Melanocyte of skin (primary cell): ENCODE measurements around a stretch of chrX.

DNA sequence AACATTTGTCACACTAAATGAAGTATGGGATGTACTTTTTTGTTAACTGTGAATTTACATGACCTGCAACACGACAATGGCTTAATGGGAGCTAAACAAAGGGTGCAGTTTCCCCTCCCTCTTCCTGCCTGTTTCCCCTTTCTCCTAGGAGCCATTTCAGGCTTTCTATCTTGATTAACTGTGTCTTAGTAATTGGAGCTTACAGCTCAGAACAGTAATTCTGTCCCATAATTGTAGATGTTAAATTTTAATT, 220.0 kb upstream of the PRPS2 start:
- CAGE, long polyA plus RNA, 2 experiments: no peak in any of the 2 experiments

DNA sequence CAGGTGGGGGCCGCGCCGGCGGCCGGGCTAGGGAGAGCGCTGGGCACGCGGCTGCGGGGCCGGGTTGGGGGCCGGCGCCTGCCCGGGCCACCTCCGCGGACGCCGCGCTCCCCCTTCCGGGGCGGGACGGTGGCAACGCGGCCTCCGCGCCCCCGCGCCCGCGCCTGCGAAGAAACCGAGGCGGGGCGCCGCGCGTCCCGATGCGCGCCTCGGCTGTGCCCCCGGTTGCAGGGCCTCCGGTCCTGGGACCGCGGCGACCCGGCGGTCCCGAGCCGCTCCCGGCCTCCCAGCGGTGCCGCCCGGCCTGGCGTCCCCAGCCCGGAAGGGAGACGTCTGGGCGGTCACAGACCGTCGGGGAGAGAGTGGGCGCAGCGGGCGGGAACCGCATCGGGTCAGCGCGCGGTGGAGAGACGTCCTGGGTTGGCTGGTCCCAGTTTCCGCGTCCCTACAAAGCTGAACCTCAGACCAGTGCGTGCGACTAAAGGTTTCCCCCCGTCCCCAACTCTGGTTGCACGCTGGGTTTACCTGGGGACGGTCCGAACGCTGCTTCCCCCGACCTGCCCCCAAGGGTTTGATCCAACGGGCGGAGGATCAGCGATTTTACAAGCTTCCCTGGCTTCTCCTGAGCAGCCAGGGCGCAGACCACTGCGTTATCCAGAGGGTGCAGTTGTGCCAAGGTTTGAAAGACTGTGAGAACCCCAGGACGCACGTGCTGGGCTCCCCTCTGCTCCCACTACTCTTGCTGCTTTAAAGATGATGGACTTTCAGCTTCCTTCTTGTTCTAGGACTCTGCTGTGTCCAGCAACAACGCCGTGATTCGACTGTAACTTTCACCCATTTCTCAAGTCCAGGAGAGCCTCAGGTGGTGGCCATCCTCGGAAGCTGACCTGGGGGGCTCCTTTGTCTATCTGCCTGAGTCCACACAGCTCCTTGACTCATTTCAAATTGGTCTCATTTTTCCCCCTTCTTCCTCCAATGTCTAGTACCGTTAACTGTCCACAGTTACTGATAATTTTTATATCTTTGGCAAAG, 721 bp downstream of the PRPS2 start:
- CAGE, long polyA plus RNA, 2 experiments: no peak in any of the 2 experiments

- CAGE, long polyA plus RNA, 2 experiments: no peak in any of the 2 experiments
These were observed 7.8 kb downstream of the PRPS2 start for GRCh38 chrX:12798911-12799531.

DNA sequence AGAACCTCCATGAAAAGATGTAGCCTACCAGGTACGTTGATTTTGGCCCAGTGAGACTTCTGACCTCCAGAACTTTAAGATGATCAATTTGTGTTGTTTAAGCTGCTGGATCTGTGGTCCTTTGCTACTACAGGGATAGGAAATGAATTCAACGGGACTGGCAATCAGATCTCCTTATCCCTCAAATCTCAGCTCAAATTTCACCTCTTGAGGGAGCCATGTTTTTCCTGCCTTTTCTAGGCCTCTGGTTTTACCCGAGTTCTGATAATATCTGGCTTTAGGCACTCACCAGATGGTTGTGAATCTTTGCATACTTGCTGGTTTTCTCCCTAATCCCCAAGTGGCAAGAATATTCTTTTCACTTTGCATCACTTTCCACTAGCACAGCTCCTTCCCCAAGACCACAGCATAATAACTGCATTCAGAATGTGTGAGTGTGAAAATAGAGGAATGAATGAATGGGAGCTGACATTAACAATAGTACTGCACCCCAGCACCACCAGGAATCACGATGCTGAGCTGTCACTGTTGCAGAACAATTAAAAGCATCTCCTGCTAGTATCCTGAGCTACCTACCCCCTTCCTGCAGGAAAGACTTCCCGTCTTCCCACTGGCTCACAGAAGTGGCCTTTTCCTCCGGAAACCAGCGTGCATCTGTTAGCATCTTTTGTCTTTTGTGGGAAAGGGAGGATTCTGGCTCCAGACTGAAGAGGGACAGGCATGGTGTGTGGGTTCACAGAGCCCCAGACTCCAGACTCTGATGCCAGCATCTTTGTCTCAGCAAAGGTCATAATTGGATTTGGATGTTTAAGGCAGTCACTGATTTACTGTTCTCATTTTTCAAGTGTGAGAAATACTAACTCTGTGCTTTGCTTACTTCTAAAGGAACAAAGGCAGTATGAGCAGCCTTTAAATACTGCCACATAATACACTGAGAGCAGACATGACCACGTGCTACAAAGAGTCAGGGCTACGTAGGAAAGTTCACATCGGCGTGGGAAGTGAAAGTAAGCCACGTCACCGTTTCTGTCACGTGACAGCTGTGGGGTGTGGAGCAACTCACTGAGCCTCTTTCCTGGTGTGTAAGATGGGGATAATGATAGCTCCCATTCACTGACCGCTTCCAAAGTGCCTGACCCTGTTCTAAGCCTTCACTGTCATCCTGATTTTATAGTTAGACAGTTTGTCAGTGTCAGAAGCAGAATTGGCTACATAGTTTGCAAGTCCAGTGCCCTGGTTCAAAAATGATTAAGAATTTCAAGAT, 25.2 kb upstream of the TMSB4X start:
- CAGE, long polyA plus RNA, 2 experiments: no peak in any of the 2 experiments

DNA sequence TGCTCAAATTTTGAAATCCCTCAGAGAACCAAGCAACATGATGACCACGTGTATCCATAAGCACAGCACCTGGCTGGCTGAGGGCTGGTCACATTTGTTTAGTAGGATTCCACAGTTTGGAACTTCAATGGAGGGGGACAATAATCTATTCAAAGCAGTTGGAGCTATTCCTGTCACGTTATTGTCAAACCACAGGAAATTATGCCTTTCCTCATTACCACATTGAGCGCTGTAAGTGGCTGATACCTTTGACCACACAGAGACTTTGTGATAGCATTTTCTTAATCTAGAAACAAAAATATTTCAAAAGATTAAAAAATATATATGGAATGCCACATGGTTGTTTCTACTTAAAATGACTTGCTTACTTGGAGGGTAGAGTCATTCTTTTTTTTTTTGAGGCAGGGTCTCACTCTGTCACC, 7.1 kb downstream of the TMSB4X start:
- CAGE, long polyA plus RNA, 2 experiments: no peak in any of the 2 experiments

DNA sequence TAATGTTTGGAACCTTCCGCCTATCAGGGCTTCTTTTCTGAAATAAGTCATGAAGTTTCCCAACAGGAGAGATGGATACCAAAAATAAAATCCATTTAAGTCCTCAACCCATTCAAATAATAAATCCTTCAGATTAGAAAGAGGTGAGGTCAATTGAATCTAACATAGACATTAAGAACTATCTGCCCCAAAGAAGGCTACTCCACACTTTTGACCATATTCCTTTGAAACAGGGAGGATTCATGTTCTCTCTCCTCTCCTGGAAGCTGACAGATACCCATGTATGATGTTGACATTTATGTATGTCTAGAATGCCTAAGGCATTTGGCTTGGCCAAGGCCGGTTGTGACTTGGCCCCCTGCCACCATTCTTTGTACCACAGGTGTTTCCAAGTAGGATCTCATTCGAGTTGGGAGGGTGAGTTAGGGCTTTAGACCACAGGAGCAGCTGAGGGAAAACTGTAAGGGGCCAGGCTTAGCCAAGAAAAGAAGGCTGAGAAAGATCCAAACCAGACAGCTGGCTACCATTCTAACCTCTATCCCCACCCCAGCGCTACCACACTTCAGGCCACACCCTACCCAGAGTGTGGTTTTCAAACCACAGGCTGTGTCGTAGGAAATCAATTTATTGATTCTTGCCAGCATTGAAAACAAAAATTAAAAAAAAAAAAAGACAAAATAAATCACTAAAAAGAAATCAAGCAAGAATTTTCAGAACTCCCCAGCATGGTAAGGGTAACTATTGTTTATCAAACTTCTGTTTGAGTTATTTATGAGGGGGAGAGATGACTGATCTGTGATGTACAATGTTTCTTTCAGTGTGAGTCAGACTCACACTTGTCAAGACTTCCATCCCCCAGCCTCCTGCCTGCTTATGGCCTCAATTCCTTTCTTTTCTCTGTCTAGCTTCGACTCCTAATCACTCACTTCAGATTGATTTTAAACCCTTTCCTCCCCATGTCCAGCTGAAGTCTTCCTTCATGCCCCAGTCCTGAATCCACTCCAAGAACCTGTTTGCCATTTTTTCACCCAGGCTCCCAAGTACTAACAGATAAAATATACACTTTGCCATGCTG, 9.8 kb downstream of the TMSB4X start:
- CAGE, long polyA plus RNA, 2 experiments: no peak in any of the 2 experiments

DNA sequence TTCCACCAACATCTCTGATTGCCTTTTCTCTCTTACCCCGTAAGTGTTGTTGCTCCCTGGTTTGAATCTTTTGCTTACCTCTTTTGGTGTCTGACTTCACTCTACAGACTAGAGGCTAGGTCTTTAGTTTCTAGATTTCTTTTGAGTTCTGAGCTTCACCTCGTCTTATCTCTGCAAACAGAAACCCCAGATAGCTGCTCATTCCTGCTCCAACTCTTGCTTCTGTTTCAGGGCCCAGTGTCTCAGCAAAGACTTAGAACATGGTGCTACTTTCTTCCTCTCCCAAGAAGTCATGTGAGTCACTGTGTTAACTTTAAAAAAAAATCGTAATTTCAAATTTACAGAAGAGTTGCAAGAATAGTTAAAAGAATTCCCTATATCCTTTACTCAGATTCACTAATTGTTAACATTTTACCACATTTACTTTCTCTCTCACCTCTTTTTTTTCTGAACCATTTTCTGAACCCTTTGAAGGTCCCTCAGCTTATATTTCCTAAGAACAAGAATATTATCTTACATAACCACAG, 11.6 kb downstream of the TMSB4X start:
- CAGE, long polyA plus RNA, 2 experiments: no peak in any of the 2 experiments

GRCh38 chrX:13002222-13002670, 27.3 kb downstream of the TMSB4X start:
- CAGE, long polyA plus RNA, 2 experiments: no peak in any of the 2 experiments

DNA sequence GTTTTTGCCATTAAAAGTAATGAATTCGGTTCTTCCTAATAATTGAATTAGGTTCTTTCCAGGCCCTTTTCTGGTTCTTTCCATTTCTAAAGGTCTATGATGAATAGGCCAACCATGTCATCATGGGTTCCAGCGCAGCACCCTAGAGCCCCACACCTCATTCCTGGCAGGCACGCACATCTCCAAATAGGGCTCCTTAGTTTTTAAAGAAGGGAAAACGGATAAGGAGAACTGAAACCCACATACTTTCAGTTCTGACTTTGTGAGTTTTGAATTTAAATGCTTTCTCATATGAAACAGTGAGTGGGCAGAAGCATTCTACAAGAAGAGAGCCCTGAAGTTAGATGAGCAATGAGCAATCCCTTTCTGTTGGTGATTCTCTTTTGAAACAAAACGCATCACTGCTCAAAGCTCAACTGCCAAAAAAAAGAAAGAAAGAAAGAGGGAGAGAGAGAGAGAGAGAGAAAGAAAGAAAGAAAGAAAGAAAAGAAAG, 30.7 kb downstream of the TMSB4X start:
- CAGE, long polyA plus RNA, 2 experiments: no peak in any of the 2 experiments

GRCh38 chrX:13013411-13013738, 31.0 kb downstream of the FAM9C start:
- CAGE, long polyA plus RNA, 2 experiments: no peak in any of the 2 experiments

DNA sequence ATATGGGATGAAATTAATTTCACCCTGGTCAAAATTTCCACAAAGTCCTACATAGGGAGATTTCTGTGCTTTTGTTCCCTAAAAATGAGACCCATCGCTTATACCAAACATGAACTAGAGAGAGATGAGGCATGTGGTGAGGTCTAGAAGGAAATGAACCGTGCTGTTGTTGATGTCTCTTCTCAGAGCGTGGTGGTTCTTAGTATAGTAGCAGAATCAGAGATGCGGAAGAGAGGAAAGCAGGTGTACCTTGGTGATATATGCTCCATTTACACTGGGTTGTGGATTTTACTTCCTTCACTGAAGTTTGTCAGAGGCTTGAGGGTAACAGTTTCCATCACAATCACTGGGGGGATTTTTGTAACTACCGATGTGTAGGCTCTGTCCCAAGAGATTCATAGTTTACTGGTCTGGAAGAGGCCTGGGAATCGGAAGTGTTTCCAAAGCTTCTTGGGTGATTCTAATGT, 30.2 kb upstream of the FAM9C start:
- CAGE, long polyA plus RNA, 2 experiments: no peak in any of the 2 experiments

DNA sequence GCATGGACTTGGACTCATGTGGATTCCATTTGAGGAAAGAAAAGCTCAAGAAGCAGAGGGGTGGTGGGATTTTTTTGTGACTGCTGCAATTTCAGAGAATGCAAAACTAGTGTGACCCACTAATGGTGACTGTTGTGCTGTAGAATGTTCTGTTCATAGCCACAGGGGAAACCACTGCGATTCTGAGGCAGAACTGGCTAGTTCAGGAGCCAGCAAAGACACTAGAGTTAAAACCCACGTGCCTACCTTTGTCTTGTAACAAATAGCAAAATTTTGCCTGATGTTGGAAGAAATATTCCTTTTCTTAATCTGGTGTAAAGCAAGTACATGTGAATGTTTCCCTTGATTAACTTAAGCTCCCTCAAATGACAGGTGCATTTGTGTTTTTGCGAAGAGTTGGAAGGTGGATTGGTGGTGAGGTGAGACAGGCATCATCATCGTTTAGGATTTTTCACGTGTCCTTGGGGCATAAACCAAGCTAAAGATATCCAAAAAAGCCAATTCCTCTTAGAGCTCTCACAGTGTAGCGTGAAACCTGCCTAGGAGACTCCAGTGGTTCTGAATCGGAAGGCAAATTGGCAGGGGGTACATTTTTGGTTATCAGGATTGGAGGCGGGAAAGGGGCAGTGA, 38.0 kb upstream of the FAM9C start:
- CAGE, long polyA plus RNA, 2 experiments: no peak in any of the 2 experiments

DNA sequence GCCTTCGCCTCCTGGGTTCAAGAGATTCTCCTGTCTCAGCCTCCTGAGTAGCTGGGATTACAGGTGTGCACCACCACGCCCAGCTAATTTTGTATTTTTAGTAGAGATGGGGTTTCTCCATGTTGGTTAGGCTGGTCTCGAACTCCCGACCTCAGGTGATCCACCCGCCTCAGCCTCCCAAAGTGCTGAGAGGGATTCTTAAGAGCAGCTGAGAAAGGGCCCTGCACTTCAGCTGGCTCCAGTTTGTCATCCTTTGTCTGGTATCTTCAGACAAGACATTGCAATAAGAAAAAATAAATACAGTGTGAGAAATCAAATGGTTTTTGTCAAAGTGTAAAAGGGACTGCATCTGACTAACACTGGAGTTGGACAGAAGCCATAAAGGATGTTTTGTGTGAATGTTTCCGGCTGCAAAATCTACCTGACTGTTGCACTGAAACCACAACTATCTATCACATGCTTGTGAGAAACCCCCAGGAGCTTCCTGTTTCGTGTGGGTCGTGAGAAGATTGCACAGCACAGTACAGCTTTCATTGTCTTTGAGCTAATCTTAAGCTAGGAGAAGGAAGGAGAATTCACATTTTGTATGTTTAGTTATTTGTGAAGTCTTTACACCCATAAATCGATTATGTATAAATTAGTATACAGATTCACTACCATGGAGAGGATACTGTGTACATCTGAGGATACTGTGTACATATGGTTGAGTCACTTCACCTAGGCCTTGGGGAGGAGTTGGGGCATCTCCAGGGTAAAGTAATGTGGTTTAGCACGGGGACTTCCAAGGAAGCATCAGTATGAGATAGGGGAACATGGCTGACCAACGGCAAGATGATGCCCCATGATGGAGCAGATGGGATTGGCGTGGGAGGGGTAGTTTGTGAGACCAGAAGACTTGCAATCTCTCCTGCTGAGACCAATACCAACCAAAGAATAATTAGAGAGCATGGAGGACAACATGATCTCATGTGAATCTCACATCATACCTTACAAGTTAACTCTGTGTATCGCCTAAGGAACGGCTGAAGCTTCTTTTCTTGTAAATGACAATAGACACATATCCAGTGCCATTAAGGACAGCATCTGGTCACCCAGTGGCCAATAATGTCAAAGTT, 42.9 kb upstream of the FAM9C start:
- CAGE, long polyA plus RNA, 2 experiments: no peak in any of the 2 experiments

DNA sequence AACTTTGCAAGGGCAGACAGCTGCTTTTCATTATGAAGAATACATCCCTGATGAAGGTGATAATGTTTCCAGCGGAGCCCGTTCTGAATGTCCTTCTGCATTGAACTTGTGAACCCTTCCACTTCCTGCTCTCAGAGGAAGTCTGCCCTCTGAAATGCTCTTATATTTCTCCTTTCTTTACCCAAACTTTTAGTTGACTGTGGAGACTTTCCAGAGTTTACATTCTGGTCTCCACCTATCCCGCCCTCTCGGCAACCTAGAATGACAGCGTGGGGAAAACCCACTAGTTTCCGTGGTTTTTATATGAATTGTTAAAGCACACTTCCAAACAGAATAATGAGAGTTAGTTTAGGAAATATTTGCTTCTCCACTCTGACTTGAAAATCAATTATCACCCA, 123.5 kb upstream of the FAM9C start:
- CAGE, long polyA plus RNA, 2 experiments: no peak in any of the 2 experiments

DNA sequence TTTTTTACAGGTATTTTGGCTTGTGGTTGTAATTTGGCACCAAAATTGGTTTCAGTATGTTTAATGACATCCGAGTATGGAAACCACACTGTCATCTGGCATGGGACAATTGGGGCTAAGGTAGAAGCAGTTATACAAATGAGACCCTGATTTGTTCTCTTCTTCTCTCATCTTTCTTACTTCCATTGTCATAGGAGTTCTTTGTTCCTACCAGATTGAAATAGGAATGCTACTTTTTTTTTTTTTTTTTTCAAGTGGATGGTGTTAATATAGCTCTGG, 95.9 kb downstream of the ATXN3L start:
- CAGE, long polyA plus RNA, 2 experiments: no peak in any of the 2 experiments

GRCh38 chrX:13765669-13766390, 31.3 kb downstream of the OFD1 start:
- CAGE, long polyA plus RNA, 2 experiments: no peak in any of the 2 experiments

DNA sequence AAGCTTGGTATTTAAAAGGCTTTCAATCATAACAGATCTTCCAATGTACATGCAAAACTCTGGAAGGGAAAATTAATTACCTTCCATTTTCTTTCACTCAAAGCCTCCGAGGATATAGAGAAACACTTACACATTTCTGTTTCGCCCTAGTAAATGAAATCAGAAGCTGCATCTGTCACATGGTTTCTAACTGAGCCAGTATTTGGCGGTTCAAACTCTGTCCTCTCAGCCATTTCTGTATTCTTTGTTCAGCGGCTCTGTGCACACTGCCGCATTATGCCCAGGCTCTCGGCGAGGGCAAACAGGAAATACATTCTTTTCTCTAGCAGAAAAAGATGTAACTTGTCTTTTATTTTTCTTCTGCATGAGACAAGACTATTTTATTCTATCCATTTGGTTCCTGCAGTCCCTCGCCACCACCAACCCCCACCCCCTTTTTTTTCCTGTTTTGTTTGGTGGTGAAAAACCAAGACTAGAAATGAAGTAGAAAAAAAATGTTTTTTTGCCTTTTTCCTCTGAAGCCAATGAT, 71.4 kb upstream of the GPM6B start:
- CAGE, long polyA plus RNA, 2 experiments: no peak in any of the 2 experiments

DNA sequence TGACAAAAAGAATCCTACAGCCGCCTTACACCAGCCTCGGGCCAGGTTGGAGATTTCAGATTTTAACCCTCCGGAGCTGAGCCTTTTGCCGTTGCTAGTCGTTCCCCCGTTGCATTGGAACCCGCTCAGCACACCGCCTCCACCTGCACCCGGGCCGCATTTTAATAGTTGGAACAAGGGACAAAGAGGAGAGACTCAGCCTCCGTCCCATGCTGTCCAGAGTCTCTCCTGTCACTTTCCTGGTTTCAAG, 92.0 kb downstream of the GEMIN8 start:
- CAGE, long polyA plus RNA, 2 experiments: no peak in any of the 2 experiments

- CAGE, long polyA plus RNA, 2 experiments: no peak in any of the 2 experiments
These were observed 9.6 kb downstream of the GEMIN8 start for GRCh38 chrX:14019926-14020689.

- CAGE, long polyA plus RNA, 2 experiments: no peak in any of the 2 experiments
These were observed 7.7 kb upstream of the ASB9 start for GRCh38 chrX:15277483-15278118.